Foreskin fibroblast (primary cell): ENCODE data around the genes CDH2, DSC3 and B4GALT6.

DNA sequence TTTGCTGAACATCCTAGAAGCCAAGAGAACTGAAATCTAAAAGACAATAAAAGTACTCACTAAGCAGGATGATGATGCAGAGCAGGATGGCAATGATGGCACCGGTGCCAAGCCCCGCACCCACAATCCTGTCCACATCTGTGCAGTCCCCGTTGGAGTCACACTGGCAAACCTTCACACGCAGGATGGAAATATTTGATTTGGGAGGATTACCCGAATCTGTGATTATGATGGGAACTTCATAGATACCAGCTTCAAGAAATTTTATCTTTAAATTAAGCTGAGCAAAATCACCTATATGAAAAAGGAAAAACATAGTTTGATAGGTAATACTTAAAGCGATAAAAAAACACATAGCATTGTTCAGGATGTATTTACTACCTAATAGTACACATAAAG is 192.0 kb downstream of the CDH2 start:
- RRBS: no CpG with 5 or more reads among the region's 6 CpGs

DNA sequence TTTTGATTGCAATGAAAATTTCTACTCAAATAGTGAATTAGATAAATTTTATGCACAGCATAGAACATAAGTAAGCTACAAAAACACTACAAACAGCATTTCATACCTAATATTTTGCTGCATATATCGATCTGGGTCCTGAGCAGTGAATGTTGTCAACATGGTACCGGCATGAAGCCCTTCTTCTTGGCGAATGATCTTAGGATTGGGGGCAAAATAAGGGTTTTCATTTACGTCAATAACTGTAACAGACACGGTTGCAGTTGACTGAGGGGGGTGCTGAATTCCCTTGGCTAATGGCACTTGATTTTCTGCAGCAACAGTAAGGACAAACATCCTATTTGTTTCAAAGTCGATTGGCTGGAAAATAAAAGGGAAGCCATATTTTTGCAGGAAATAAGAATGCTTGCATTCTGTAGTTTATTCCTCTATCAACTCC is 186.9 kb downstream of the CDH2 start:
- RRBS: no CpG with 5 or more reads among the region's 6 CpGs

- RRBS: no CpG with 5 or more reads among the region's 14 CpGs
Observed at GRCh38 chr18:27992412-27993079, 184.4 kb downstream of the CDH2 start.

DNA sequence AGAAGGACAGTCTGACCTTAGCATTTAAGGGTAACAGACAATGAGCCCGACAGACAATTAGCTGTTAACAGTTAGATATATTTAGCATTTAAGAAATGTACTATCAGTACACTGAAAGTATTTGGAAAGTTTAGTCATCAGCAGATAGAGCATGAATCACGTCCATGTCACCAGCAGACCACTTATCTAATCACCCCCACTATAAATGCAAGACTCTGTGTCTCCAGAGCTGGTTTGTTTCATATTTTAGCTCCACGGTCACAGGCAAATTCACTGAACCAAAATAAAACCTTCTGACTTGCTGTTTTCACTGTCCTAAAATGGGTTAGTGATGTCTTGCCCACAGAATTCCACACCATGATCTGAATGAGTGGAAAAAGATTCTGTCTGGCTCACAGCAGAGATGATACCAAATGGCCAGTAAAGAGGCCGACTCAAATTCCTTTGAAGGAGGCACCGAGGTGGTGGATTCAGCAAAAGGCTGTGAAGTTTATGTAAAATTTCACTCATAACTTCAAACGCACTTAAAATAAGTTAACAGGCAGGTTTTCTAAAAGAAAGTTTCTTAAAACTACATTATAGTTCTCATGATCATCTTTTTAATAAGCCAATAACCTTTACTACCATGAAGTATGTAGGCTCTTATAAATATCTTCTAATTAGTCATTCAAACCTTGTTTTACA is 64.8 kb downstream of the CDH2 start:
- RRBS: no CpG with 5 or more reads among the region's 6 CpGs

- RRBS: 1% methylated on average over 37 of the region's 103 CpGs
Observed at GRCh38 chr18:28176540-28177496, at the start of gene CDH2. Gene CDH2 (minus strand): TSS chr18:28177130.

DNA sequence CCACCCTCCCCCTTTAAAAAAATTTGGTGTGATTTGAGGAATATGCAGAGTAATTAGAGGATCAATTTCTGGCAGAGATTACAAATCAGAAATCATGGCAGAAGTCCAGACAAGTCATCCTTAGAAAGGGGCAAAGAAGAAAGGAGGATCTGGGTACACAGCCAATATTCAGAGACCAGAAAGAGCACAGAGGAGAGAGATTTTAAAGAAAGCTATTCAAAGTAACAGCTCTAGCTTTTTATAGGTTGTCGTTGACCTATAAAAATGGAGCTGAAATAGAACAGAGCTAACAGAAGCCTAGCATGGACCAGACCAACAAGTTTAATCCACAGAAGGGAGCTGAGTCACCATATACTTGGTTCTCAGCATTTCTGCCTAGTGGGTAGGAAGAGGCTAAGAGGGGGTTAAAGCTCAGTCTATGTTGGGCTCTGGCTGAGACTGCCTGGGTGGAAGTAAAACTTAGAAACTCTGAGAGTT is 677.9 kb upstream of the CDH2 start:
- RRBS: no CpG with 5 or more reads among the region's 1 CpG

GRCh38 chr18:31041352-31042034 is 1.0 kb downstream of the DSC3 start:
- RRBS: 8% methylated on average over 2 of the region's 50 CpGs

DNA sequence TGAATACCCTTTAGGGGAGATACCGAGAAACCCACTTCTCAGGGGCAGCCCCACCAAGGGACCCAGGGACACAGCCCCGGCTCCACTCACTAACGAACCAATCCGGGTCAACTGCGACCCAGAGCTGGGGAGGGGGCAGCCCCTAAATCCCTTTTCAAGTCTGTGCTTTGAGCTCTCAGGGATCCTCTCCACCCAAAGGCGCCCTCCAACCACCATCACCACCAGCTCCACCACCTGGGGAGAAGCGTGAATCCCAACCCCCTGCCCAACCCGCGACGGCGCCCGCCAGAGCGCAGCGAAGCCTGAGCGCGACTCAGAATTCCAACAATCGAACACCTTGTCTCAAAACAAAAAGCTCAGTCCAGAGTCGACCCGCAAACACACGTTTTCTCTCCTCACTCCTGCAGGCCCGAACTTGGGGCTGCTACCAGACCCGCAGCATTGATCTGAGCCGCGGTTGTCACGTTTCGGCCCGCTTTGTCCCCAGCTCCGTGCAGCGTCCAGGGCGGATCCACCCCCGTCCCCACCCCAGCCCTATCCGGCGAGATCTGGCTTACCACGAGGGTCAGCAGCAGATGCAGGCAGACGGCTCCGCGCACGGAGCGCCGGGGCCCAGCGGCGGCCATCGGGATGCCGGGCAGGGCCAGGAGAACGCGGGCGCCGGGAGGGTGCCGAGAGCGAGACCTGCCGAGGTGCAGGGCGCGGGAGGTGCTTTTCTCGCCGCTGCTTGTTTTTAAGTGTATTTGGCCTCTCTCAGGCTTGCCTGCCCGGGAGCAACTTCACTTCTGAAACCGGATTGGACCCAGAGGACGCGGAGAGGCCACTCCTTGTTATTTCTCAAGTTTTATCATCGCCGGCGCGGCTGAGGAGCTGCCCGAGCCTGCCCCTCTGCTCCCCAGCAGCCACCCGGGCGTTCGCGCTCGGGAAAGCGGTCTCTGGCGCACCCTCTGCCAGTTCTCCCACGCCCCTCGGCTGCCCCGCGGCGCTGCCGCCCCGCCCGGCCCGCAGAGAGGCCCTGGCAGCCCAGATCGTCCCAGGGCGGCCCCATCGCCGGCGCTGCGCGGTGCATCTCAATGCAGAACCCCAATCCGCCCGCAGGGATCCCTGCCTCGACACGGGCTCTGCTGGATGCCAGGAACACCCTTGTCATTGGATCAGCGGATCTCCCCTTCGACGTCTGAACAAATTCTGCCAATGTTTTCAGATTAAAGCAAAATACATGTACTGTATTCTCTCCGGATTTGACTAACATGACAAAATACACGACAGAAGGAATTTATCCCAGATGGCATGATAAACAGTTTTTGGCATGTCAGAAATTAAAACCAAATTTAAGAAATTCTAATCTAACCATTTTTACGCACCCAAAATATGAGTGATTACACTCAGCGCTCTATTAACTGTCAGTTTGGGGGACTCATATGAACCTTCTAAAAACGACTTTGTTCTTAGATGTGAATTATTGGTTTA is at the start of gene DSC3:
Gene DSC3, minus strand, starts transcription at position 708 of the 1,470 bp plus-strand sequence.
- RRBS: 4% methylated on average over 41 of the region's 99 CpGs

- RRBS: no CpG with 5 or more reads among the region's 1 CpG
Observed at GRCh38 chr18:31227224-31227753, 64.6 kb upstream of the DSC1 start.

DNA sequence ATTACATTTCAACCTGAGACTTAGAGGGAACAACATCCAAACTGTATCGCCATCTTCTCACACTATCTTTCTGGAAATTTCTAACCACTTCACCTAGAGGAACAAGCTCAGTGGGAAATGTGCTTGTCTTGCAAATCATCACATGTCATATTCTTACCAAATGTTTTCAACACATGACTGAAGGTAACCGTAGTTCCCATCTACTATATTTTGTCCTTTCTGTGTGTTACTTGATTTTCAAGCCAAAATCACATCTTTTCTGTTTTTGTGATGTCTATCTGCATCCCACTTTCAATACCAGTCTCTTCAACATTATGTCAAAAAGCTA is 66.5 kb upstream of the DSC1 start:
- RRBS: no CpG with 5 or more reads among the region's 2 CpGs

DNA sequence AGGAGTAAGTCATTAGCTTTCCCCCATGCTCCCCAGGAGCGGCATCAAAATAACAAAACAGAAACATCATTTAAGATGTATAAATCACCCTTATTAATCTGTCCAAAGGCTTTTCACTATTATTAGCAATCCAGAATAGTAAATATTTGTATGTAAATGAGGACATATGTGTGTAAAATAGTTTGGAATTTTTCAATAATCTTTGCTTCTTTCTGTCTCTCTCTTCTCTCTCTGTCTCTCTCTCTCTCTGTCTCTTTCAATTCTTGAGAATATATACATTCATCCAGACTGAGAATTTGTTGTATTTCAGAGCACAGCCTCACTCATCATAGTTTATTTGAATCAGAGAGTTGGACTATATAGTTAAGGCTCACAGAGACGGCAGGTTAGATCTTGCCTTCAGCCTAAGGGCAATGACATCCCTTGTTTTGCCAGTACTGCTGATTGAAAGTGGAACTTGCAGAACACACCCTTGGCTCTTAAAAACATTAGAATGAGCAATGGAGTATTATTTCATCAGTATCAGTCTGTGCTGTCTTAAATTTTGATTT is 62.2 kb upstream of the DSG1 start:
- RRBS: no CpG with 5 or more reads among the region's 2 CpGs

DNA sequence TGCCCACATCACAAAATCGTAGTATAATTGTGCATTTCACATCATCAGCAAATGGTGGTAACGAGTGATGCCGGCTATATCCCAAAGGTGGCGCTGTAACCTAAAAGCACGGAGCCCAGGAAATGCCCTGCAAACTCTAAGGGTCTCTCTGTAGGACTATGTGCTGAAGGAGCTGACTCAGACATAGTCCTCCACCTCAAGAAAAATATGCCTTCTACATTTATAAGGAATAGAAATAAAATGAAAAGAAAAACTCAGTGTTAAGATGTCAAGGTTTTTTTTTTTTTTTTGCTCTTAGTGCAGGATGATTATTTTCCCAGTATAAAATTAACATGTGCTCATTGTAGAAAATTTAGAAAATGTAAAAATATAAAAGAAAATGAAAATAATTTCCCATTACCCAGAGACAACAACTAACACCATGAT is 23.0 kb upstream of the DSG3 start:
- RRBS: no CpG with 5 or more reads among the region's 5 CpGs

- RRBS: no CpG with 5 or more reads among the region's 10 CpGs
Observed at GRCh38 chr18:31487423-31488151, 10.4 kb upstream of the DSG2 start.

DNA sequence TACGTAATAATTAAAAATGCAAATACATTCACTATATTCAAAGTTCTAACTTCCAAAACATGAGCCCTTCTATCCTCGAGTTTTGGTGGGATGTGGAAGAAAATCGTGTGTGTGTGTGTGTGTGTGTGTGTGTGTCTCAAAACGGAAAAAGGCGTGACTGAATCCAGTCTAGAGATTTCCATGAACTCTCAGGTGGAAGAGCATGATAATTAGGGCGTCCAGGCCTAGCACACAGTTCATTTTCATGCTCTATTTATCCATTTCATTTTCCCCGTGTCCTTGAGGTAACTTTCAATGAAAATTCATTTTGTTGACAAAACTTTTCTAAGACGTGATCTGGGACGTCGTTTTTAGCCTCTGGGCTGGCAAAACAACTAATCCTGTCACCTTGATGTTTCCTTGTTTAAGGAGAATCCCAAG is 1.3 kb downstream of the DSG2 start:
- RRBS: no CpG with 5 or more reads among the region's 10 CpGs

GRCh38 chr18:31581399-31581936 is 10.2 kb upstream of the TTR start:
- RRBS: no CpG with 5 or more reads among the region's 2 CpGs

DNA sequence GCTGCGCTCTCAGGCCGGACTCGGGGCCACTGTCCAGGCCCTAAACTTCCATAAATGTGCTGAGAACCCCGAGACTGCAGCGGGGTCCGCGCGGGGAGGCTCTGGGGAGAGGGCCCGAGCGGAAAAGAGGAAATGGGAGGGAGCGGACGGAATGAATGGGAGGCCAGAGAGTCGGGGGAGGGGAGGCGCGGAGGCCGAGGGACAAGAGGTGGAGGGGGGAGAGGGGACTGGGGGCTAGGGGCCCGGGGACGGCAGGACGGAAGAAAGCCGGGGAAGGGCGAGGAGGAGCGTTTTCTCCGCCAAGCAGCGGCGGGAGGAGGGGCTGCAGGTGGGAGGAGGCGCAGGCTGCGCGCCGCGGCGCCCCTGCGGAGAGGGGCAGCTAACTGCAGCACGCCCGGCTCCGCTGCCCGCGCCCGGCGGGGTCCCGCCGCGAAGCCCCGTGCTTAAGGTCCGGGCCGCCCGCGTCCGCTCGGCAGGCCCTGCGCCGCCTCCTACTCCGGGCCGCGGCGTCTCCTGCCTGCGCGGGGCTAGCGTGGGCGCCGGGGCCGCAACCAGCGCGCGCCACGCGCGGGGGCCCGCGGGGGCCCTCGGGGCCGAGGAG is at the start of gene B4GALT6:
Gene B4GALT6, minus strand, starts transcription at position 129 of the 601 bp plus-strand sequence.
- RRBS: under 1% methylated on average over 29 of the region's 71 CpGs

GRCh38 chr18:31982948-31983591 is 35.6 kb upstream of the RNF125 start:
- RRBS: no CpG with 5 or more reads among the region's 6 CpGs

DNA sequence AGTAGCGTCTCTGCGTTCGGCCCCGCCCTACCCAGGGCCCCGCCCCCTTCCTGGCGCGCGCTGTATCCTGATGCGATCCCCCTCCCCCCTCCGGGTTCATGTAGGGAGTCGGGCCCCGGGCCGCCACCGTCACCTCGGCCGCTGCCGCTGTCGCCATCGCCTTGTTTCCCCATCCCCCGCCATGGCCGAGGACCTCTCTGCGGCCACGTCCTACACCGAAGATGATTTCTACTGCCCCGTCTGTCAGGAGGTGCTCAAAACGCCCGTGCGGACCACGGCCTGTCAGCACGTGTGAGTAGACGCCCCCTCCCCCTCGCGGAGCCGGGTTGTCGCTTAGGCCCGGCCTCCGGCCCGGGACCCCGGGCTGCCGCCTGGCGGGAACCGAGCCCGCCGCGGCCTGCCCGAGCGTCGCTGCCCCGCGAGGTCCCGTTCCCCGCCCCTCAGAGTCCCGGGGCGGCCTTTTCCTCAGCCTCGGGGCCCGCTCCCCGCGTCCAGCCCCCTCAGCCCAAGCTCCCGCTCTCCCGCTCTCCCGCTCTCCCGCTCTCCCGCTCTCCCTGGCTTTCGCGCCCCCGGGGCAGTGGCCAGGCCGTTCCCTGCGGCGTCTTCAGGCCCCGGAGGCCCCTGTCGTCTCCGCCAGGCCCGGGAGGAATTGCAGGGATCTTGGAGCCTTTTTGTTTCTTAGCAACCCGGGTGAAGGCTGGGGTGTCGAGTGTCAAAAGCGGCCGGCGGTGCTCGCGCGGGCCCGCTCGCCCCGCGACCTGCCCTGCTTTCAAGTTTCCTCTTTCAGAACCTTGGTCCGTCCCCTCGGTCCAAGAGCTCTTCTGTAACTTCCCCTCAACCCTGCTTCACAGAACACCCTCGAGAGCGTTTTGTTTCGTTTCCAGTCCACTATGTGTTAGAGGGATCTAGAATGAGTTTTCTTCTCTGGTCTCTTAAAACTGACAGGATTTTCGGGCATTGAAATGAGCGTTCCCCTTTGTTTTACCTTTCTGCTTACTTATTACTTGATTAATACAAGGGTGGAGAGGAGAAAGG is 1.2 kb downstream of the RNF138 start:
- RRBS: 2% methylated on average over 23 of the region's 92 CpGs

DNA sequence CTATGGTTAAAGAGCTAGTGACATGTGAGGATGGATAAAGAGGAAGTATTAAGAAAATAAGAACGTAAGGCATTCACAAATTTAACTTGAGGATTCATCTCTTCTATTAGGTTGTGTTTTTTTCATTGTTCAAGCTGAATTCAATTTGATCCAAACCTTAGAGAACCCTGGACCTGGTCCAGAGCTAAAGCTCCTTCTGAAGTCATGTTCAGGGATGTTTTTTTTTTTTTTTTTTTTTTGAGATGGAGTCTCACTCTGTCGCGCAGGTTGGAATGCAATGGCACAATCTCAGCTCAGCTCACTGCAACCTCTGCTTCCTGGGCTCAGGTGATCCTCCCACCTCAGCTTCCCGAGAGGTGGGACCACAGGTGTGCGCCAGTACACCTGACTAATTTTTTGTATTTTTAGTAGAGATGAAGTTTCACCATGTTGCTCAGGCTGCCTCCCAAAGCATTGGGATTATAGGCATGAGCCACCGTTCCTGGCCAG is 80.9 kb downstream of the MEP1B start:
- RRBS: no CpG with 5 or more reads among the region's 6 CpGs

- RRBS: no CpG with 5 or more reads among the region's 9 CpGs
Observed at GRCh38 chr18:32730482-32731214, 42.2 kb downstream of the KLHL14 start.